Monocyte (primary cell): Measurements from ENCODE around the genes ZNF808, CACNG7 and LILRB5.

- PRO-cap, 2 experiments, result peak in 2 of 2 experiments; most common minus-strand start chr19:52398256 (in 2)
Measured at GRCh38 chr19:52398123-52398678, 552 bp downstream of the ZNF528 start.

DNA sequence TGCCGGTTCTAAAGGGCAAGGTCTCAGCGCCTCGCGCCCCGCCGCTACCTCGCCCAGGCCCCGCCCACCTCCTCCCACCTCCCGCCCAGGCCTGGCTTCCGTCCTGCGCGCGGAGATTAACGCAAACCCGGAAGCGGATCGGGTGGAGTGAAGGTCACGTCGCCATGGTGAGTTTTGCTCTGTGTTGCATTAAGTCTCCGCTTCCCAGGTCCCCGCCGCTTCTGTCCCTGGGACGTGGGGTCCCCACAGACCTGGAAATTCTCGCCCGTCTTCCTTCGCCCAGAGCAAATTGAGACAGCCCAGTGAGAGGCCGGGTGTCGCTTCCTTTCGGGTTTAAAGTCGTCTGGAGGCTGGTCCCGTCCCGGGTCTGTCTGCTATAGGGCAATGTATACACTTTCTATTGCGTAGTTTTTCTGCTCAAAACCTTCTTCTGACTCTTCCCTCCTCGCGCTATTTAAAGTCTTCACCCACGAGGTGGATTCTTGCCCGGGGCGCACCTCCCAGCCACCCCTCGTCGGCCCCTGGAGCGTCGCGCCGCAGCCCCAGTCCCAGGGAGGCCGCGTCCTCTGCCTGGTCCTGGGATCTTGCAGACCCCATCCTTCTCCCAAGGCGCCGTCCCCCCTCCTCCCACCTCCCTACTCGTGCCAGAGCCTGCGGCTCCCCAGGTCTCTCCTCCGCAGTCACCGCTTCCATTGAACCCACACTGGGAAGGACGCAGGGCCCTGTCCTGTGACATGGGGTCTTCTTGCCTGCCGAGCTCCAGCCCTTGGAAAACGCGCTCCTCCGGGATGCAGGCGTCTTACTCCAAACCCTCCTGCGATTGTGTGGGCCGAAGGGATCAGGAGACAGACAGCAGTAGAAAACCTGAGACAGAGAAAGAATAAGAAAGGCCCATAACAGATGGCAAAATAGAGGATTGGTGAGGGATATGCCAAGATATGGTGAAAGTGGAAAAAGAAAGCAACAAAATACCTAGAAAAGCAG is at the start of gene ZNF808:
Gene ZNF808 (plus strand): TSS at position 124 of the 984 bp plus-strand sequence.
- PRO-cap, 2 experiments, result peak in 2 of 2 experiments; most common plus-strand start position 124 of the sequence (in 2)

GRCh38 chr19:52569564-52569941 is 534 bp upstream of the ZNF701 start:
- PRO-cap, 2 experiments, result no peak in any of the 2 experiments

DNA sequence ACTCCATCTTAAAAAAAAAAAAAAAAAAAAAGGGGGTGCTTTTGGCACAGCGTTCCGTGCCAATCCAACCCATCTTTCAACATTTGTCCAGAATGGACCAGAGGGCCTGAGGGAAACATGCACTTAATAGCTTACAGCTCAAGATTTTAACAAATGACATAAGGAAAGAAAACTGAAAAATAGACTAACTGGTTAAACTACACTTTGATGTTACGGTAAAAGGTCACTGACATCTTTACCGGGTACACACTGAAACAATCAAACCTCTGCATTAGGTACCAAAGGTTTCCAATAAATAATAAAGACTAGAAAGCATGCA is 45.3 kb downstream of the ENSG00000269825 start:
- PRO-cap, 2 experiments, result no peak in any of the 2 experiments

DNA sequence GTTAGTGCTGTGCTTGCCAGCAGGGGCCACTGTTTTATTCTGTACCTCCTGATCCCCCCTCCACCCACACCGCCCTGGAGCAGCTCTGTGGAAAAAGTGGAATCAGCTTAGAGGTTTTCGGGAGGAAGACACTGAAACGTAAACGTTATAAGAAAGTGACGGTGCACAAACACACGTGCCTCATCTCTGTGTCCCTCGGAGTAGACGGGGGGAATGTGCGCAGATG is 33.6 kb upstream of the ZNF331 start:
- PRO-cap, 2 experiments, result no peak in any of the 2 experiments

- PRO-cap, 2 experiments, result no peak in any of the 2 experiments
Measured at GRCh38 chr19:53511719-53512366, 26.1 kb upstream of the ZNF331 start.

GRCh38 chr19:53557583-53557782 is 19.5 kb downstream of the ZNF331 start:
- PRO-cap, 2 experiments, result peak in 1 of 2 experiments; most common plus-strand start chr19:53557670 (in 1)

DNA sequence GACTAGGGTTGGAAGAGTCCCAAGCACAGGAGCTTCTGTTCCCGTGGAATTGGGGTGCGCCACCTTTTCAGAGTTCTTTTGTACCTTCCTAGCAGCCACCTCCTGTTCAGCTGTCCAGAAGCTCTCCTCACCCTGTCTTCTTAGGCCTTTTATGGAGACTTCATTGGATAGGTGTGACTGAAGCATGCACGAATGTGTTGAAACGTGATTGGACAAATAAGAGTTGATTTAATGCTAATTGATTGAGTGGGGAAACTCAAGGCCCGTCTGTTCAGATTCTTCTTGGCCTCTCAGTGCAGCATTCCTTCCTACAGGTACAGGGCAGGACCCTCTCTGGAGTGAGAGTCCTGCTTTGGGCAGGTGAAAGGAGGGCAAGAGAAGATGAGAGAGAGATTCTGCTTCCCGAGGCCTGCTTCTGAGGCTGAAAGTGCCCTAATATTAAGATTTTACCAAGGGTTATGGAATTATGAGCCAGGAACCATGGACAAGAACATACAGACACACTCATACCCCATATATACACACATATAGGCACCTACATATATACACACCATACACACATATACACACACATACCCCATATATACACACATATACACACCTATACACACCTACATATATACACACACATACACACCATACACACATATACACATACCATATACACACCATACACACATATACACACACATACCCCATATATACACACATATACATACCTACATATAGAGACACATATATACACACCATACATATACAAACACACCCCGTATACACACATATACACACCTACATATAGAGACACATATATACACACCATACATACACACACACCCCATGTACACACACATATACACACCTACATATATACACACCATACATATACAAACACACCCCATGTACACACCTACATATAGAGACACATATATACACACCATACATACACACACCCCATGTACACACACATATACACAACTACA is 20.6 kb downstream of the ZNF331 start:
- PRO-cap, 2 experiments, result no peak in any of the 2 experiments

- PRO-cap, 2 experiments, result peak in 1 of 2 experiments; most common plus-strand start chr19:53577351 (in 1)
Measured at GRCh38 chr19:53576780-53577893, 39.2 kb downstream of the ZNF331 start.

DNA sequence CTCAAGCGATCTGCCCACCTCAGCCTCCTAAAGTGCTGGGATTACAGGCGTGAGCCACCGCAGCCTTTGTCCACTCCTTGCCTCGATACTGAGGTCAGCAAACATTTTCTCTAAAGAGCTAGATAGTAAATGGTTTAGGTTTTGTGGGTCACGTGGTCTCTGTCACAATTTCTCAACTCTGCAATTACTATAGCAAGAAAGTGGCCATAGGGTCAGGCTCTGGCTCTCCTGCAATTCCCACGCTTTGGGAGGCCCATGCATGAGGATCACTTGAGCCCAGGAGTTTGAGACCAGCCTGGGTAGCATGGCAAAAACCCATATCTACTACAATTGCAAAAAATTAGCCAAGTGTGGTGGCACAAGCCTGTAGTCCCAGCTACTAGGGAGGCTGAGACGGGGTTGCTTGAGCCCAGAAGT is 42.7 kb downstream of the NLRP12 start:
- PRO-cap, 2 experiments, result no peak in any of the 2 experiments

DNA sequence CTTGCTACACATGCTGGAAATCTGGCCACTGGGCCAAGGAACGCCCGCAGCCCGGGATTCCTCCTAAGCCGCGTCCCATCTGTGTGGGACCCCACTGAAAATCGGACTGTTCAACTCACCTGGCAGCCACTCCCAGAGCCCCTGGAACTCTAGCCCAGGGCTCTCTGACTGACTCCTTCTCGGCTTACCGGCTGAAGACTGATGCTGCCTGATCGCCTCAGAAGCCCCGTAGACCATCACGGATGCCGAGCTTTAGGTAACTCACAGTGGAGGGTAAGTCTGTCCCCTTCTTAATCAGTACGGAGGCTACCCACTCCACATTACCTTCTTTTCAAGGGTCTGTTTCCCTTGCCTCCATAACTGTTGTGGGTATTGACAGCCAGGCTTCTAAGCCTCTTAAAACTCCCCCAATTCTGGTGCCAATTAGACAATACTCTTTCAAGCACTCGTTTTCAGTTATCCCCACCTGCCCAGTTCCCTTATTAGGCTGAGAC is 9.8 kb upstream of the NLRP12 start:
- PRO-cap, 2 experiments, result no peak in any of the 2 experiments

DNA sequence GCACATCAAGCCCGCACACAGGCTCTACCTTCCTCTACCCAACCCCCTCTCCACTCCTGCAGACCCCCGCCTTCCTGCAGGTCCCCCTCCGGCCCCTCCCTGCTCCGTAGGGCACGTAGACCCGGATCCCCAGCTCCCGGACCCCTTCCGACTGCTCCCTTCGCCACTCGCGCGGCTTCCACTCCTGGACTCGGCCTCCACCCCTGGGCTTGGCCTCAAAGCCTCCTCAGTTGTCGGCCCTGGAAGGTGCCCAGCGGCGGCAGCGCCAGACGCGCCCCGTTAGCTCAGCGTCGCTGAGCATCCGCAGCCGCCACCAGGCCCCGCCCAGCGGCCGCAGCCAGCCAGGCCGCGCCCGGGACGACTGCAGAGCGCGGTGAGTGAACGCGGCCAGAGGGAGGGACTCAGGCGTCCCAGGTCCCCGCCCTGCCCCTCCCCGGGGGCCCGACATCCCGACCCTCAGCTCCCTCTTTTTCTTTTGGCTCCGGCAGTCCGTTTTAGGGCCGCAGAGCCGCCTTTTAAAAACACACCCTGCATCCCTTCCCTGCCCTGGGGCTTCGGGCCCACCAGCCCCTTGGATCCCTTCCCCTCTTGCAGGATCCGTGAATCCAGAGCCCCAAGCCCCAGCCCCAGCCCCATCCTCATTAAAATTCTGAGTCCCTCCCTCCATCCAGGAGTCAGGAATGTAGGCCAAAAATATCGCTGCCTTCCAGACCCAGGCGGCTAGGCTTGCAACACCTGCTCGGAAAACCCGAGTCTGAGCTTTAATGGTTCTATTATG is 1.4 kb upstream of the MYADM start:
- PRO-cap, 2 experiments, result peak in 2 of 2 experiments; most common plus-strand start position 366 of the sequence (in 2); most common minus-strand start position 142 of the sequence (in 1)

- PRO-cap, 2 experiments, result no peak in any of the 2 experiments
Measured at GRCh38 chr19:53868437-53868861, 766 bp downstream of the MYADM start.

- PRO-cap, 2 experiments, result no peak in any of the 2 experiments
Measured at GRCh38 chr19:53908876-53909702, at the start of gene CACNG7. Gene CACNG7, plus strand, starts transcription at chr19:53909278.

GRCh38 chr19:53909703-53910746 is 947 bp downstream of the CACNG7 start:
- PRO-cap, 2 experiments, result no peak in any of the 2 experiments

- PRO-cap, 2 experiments, result no peak in any of the 2 experiments
Measured at GRCh38 chr19:53945360-53945940, 17.3 kb upstream of the CACNG8 start.

- PRO-cap, 2 experiments, result no peak in any of the 2 experiments
Measured at GRCh38 chr19:53959816-53960753, 2.7 kb upstream of the CACNG8 start.

DNA sequence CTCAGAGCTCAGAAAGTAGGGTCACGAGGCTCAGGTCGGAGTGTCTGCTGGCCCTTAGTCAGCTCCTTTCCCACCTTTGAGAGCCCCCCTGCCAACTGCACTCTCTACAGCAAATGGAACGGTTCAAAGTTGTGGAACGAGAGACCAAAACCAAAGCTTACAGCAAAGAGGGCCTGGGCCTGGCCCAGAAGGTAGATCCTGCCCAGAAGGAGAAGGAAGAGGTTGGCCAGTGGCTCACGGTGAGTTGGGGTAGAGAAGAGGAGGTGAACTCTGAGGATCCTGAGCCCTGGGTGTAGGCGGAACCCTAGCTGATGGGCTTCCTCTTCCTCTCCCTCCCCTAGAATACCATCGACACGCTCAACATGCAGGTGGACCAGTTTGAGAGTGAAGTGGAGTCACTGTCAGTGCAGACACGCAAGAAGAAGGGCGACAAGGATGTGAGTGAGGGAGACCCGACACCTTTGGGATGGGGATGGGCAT is 6.4 kb downstream of the CNOT3 start:
- PRO-cap, 2 experiments, result no peak in any of the 2 experiments

DNA sequence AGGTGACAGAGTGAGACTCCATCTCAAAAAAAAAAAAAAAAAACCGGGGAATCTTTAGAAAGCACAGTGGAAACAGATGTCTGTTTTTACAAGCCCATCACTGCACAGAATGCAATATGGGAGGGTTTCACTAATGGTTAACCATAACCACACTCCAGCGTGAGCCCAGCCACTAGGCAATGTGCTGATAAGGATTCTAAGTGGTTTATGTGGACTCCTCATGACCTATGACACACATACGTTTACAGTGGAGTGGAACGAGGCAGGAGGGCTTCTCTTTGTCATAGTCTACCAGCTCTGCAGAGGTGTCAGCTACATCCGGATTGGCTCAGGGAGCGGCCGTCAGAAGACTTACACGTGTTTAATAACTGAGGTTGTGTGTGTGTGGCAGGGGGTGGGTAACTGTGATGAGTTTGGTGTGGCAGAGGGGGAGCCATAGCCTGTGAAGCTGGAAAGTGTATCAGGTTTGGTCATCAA is 10.1 kb downstream of the RPS9 start:
- PRO-cap, 2 experiments, result peak in 2 of 2 experiments; most common plus-strand start position 405 of the sequence (in 2); most common minus-strand start position 113 of the sequence (in 2)

GRCh38 chr19:54257129-54257762 is at the start of gene LILRB5:
Gene LILRB5, minus strand, starts transcription at chr19:54257273.
- PRO-cap, 2 experiments, result no peak in any of the 2 experiments